Measurements from ENCODE around the genes FBXW5, TMEM210, SSNA1 and MRPL41.

DNA sequence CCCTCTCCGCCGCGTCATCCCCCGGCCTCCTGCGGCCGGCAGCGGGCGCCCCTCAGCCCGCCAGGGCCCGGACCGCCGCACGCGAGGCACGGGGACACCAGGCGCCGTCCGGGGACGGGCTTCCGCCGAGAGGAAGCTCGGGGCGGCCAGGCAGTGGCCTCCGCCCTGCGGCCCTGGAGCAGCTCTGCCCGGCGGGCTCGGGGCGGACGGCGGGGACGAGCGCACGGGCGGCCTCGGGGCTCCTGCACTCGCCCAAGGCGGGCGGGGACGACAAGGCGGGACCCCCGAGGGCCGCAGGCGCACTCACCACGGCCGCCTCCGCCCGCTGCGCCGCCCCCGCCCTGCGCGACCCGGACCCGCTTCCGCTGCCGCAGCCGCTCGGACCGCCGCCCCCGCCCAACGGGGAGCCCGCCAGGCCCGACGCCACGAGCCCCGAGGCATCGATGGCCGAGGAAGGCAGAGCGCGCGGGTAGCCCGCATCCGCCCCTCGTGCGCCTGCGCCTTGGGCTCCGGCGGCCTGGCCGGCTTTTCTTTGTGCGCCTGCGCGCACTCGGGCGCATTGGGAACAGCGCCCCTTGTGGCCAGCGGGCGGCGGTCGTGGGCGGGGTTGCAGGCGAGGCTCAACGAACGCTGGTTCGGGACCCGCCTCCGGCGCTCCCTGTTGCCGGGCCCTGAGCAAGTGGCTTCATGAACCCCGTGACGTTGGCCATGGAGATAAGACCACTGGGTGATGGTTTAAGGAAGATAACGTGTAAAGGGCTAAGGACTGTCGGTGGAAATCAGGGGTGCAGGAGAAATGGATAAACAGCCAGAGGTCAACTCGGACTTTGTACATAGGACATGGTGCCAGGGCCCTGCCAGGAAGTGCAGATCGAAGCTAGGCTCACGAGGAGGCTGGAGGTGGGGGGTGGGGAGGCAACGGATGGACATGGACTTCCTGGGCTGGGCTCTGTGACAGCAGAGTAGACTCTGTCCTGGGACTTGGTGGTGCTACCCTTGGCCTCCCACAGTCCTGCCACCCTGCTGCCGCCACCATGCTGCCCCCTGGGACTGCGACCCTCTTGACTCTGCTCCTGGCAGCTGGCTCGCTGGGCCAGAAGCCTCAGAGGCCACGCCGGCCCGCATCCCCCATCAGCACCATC, at the start of gene FBXW5:
Gene FBXW5 (minus strand): TSS at position 452 of the 1,142 bp plus-strand sequence.
- RRBS: 1% methylated on average over 17 of the region's 114 CpGs

DNA sequence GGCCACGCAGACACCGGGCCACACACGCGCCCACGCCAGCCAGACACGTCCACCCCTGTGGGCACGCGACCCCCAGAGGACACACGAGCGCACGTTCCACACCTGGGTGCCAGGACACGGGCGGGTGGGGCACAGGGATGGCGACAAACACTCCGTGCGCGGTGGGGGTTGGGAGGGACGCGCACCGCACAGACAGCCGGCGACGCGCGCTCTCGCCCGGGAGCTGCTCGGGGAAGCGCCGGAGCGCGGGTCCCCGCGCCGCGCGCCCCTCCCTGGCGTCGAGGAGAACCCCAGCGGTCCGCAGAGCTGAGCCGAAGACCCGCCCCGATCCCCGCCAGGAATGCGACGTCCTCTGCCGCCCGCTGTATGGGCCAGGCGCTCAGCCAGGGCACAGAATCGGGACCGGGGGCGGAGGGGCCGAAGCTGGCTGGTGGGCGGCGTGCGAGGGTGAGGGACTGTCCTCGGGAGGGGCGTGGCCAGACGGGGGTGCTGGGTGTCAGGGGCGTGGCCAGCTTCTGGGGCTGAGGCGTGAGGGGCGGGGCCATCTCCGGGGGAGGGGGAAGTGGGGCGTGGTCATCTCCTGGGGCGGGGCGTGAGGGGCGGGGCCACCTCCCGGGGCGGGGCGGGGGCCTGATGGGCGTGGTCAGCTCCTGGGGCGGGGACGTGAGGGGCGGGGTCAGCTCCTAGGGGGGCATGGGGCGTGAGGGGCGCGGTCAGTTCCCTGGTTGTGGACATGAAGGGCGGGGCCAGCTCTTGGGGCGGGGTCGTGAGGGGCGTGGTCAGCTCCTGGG, 807 bp downstream of the PTGDS start:
- RRBS: 5% methylated on average over 6 of the region's 82 CpGs

- RRBS: 41% methylated on average over 12 of the region's 17 CpGs
Observed at GRCh38 chr9:136986048-136986315, 3.2 kb downstream of the LCNL1 start.

DNA sequence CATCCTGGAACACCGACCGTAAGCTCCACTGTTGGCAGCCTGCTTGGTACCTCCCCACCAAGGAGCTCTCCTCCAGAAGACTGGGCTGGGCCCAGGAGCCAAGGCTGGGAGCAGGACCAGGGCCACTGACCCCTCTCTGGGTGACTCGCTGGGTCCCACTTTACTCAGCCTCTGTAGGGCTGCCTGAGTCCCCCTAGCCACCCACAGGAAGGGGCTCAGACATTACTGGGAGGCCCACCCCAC, 255 bp downstream of the CLIC3 start:
- RRBS: no CpG with 5 or more reads among the region's 3 CpGs

DNA sequence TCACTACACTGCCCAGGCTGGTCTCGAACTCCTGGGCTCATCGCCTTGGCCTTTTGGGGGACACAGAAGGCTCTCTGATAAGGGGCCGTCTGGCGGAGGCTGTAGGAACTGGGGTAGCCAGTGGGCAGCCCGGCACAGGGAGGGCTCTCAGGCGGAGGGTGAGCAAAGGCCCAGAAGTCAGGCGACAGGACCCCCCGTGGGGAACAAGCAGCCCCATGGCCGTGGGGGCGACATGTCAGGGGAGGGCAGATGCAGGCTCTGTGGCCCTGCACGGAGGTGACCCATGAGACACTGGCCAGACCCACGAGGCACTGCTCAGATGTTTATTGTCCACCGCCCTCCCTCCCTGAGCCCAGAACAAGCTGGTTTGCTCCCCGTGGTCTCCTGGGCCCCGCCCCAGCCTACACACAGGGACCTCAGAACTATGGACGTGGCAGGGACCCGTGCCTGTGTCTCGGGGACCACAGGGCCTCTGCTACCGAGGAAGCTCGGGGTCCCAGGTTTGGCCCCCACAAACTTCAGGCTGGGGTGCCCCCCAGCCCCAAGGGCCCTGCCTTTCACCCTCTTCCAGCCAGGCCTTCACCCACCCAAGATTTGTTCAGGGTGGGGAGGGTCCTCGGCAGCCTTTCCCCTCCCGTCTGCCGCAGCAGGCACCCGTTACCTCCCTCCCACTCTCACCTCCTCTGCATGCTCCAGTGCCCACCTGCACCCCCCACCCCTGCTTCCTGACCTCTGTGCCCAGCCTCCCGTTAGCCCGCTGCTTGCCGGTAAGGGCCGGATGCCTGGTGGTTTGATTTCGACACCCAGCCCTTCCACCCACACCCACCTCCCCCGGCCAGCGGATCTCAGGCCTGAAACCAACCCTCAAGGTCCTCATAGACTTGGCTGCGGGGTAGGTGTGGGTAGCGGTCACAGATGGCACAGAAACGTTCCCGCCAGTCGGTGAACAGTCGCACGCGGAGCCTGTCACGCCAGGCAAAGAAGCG, 1.7 kb downstream of the FUT7 start:
- RRBS: 6% methylated on average over 3 of the region's 41 CpGs

DNA sequence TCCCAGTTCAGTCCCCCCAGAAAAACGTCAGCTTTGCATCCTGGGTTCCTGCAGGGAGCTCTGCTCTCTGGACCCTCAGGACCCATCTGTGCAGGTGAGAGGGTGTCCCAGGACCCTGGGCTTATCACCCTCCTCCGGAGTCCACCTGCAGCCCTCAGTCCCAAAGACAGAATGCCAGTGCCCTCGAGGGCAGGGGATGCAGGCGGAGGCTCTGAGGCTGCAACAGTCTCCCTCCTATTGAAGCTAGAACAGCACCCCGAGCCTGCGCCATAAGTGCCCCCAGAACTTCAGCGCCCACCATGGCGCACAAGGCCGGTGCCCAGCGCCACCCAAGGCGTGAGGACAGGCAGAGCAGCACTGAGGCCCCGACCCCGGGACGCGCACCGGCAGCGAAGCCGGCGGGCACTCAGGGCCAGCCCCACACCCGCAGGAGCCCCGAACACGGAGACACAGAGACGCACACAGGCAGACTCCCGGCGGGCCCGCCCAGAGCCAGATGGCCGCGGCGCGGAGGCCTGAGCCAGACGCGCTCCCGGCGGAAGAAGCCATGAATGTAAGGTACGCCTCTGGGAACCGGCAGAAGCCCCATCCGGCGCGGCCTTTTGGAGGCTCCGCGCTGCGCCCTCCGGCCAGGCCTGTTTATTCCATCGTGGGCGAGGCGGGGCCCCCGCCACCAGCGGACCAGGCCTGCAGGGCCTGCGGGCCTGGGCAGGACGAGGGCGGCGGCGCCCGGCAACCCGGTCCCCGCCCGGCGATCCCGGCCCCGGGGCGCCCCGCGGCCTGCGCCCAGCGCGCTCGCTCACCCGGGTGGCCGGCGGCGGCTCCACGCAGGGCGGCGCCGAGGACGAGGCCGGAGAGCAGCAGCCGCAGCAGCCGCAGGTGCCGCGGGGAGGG, 655 bp downstream of the NPDC1 start:
- RRBS: 3% methylated on average over 49 of the region's 81 CpGs

DNA sequence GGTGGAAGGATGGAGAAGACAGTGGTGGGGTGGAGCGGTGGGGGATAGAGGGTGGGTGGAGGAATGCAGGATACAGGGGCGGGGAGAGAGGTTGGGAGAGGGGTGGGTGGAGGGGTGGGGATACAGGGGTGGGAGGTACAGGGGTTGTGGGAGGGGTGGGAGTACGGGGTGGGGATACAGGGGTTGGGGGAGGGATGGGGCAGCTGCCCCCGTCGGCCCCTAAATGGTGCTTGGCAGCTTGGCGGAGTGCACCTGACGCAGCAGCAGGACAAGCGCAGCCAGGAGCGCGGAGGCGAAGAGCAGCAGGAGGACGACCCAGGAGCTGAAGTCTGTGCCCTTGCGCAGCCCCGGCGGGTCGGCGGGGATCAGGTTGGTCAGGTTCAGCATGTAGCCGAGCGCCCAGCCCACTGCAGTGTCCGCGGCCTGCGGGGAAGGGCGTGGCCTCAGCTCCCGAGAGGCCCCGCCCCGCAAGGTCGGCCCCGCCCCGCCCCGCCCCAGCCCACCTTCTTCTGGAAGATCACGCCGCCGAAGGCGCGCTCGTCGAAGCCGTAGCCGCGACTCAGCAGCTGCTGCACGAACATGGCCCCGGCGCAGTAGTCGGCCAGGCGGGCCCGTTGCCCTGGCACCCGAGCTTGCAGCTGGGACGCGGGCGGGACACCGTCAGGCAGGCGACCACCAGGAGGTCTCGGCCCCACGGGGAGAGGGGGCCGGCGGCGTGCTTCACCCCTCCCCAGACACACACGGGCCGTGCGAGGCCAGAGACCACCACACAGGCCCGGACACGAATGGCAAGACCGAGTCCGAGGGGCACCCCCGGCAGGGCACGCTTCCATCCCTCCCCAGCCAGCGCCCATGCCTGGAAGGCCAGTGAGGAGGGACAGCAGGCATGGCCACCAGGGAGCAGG, 2.7 kb upstream of the NPDC1 start:
- RRBS: 48% methylated on average over 10 of the region's 67 CpGs

- RRBS: 80% methylated on average over 3 of the region's 14 CpGs
Observed at GRCh38 chr9:137082723-137083385, 3.9 kb upstream of the MAN1B1 start.

- RRBS: 1% methylated on average over 14 of the region's 34 CpGs
Observed at GRCh38 chr9:137114892-137115496, 461 bp upstream of the DPP7 start.

DNA sequence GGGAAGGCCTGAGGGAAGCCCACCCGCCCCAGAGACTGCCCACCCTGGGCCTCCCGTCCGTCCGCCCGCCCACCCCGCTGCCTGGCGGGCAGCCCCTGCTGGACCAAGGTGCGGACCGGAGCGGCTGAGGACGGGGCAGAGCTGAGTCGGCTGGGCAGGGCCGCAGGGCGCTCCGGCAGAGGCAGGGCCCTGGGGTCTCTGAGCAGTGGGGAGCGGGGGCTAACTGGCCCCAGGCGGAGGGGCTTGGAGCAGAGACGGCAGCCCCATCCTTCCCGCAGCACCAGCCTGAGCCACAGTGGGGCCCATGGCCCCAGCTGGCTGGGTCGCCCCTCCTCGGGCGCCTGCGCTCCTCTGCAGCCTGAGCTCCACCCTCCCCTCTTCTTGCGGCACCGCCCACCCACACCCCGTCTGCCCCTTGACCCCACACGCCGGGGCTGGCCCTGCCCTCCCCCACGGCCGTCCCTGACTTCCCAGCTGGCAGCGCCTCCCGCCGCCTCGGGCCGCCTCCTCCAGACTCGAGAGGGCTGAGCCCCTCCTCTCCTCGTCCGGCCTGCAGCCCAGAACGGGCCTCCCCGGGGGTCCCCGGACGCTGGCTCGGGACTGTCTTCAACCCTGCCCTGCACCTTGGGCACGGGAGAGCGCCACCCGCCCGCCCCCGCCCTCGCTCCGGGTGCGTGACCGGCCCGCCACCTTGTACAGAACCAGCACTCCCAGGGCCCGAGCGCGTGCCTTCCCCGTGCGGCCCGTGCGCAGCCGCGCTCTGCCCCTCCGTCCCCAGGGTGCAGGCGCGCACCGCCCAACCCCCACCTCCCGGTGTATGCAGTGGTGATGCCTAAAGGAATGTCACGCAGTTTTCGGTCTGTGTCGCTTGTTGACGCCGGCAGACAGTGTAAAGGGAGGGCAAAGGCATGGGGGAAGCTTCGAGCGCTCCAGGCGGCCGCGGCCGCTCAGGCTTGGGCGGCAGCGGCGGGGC, 1.7 kb downstream of the LRRC26 start:
- RRBS: 8% methylated on average over 26 of the region's 81 CpGs

DNA sequence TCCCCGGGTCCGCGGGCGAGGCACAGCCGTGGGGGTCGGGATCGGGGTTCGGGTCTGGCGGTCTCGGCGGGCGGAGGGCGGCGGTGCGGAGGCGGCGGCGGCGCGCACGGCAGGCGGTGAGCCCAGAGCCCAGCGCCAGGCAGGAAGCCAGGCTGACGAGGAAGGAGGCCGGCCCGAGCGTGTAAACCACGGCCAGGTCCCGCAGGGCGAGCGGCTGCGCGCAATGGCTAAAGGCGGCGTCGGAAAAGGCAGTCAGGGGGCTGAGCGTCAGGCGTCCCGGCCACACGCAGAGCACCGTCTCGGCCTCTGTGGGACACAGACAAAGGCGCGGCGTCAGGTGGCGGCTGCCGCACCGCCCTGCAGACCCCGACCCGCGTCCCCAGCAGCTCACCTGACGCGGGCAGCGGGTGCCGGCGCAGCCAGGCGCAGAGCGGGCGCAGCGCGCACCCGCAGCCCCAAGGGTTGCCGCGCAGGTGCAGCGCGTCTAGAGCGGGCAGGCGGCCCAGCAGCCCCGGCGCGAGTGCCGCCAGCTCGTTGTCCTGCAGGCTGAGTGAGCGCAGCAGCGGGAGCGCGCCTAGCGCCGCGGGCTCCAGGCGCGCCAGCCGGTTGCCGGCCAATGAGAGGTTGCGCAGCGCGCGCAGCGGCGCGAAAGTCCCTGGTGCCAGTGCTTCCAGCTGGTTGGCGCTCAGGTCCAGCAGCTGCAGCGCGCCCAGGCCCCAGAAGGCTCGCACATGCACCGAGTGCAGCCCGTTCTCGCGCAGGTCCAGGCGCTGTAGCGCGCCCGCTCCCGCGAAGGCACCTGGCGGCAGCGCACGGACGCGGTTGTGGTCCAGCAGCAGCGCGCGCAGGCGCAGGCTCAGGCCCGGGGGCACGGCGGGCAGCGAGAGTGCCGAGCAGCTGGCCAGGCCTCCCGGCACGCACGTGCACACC, 706 bp downstream of the LRRC26 start:
- RRBS: under 1% methylated on average over 36 of the region's 122 CpGs

DNA sequence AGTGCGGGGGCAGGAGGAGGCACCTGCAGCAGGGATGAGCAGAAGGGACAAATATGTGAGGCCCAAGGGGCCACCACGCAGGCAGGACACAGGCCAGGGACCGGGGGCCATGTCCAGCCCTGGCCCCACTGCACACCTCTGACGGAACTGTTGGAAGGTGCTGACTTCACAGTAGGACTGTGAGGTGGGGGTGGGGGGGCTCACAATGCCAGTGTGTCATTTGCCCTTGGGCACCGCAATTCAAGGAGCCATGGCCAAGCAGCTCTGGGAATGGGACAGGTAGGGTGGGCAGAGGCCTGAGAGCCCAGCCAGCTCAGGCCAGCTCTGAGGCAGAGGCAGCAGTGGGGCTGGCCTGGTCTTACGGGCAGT, at the start of gene TMEM210:
Gene TMEM210 (minus strand): TSS at position 140 of the 369 bp plus-strand sequence.
- RRBS: no CpG with 5 or more reads among the region's 6 CpGs

DNA sequence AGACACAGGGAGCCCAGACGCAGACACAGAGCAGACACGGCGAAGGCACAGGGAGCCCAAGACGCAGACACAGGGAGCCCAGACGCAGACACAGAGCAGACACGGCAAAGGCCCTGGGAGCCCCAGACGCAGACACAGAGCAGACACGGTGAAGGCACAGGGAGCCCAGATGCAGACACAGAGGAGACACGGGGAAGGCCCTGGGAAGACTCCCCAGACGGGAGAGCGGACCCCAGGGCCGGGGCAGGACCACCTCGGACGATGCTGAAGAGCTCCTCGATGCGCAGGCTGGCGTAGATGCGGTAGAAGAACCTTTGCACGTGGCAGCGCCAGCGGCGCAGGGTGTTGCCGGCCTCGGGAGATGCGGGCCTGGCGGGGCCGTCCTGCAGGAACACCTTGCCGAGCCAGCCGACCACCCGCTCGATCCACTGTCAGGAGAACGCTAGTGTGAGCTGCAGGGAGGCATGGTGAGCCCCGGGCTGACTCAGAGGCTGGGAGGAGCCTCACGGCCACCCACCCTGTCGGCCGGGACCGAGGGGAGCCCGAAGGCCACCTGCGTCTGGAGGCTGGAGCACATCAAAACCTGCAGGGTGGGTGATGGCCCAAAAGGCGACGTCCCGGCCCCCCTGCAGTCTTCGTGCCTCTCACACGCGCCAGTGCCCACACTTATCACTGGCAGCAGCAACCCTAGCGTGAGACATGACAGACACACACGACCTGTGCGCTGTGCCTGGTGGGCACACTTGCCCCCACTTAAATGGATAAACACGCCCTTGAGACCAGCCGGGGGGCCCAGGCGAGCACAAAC, 3.5 kb downstream of the ANAPC2 start:
- RRBS: 93% methylated on average over 10 of the region's 51 CpGs

GRCh38 chr9:137188384-137189450, at the start of gene SSNA1:
TSS of gene SSNA1 (plus strand) at chr9:137188676.
- RRBS: 2% methylated on average over 48 of the region's 116 CpGs

DNA sequence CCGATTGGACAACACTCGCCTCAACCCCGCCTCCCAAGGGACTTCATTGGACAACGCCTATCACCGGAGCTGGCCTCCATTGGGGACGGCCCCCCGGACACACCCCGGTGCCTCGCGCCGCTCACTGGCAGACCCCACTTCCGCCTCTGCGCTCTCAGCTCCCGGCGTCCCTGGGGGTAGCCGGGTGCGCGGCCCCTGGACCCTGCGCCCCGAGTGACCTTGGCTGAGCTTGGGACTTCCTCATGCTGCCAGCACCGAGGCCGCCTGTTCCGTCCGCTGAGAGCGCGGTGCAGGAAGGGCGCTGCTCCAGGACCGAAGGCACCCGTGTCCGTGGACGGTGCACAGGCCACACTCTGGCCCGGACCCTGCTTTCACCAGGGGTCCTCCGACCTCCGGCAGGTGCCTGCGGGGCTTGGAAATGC, 368 bp upstream of the TPRN start:
- RRBS: 2% methylated on average over 7 of the region's 35 CpGs

DNA sequence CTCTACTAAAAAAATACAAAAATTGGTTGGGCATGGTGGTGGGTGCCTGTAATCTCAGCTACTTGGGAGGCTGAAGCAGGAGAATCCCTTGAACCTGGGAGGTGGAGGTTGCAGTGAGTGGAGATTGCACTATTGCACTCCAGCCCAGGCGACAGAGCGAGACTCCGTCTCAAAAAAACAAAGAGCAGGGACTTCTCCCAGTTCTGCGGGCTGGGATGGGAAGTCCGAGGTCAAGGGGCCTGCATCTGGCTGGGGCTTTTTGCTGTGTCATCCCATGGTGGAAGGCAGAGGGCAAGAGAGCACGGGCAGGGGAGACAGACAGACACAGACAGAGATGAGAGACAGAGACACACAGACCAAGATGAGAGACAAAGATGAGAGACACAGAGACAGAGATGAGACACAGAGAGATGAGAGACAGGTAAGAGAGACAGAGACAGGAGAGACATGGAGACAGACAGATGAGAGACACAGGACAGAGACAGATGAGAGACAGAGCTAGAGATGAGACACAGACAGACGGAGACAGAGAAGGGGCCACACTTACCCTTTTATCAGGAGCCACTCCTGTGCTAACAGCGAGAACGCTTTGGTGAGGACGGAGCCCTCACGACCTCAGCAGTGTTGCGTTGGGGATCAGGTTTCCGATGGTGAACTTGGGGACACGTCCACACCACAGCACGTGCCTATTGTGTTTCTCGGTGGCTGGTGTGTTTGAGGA, 9.0 kb upstream of the TOR4A start:
- RRBS: no CpG with 5 or more reads among the region's 16 CpGs

DNA sequence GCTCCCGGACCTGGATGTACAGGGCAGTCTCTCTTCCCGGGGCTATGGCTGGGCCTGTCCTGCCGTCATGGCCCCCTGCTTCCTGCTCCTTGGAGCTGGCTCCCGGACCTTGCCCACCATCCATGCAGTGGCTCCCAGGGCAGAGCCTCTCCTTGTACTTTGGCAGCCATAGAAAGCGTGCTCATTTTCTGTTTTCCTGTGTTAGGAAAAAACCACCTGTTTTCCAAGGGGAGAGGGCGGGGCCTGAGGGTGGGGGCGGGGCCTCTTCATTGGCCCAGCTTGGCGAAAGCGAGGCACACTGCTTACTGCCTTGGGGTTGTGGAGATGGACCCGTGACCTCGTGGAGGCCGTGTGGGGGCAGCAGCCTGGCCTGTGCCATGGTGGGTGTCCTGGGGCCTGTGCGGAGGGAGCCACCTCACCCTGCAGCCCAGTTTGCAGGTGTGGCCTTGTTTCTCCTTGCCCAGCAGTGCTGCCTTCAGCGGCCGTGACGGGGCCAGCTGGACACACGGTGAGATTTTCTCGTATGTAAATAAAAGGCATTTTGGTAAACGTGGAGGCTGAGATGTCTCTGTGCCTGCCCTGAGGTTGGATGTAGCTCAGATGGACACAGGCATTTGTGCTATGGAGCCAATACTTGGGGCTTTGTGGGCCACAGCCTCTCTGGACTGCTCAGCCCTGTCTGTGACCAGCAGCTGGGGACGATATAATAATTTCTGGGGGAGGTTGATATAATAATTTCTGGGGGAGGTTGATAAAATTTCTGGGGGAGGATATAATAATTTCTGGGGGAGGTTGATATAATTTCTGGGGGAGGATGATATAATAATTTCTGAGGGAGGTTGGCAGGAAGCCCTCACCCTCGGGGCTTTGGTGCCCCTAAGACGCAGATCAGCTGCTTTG, 4.3 kb upstream of the TOR4A start:
- RRBS: 93% methylated on average over 3 of the region's 22 CpGs

GRCh38 chr9:137320314-137321004, 18.4 kb upstream of the NRARP start:
- RRBS: no CpG with 5 or more reads among the region's 19 CpGs

- RRBS: 78% methylated on average over 11 of the region's 47 CpGs
Observed at GRCh38 chr9:137448711-137449597, 7.8 kb upstream of the ENTPD8 start.

DNA sequence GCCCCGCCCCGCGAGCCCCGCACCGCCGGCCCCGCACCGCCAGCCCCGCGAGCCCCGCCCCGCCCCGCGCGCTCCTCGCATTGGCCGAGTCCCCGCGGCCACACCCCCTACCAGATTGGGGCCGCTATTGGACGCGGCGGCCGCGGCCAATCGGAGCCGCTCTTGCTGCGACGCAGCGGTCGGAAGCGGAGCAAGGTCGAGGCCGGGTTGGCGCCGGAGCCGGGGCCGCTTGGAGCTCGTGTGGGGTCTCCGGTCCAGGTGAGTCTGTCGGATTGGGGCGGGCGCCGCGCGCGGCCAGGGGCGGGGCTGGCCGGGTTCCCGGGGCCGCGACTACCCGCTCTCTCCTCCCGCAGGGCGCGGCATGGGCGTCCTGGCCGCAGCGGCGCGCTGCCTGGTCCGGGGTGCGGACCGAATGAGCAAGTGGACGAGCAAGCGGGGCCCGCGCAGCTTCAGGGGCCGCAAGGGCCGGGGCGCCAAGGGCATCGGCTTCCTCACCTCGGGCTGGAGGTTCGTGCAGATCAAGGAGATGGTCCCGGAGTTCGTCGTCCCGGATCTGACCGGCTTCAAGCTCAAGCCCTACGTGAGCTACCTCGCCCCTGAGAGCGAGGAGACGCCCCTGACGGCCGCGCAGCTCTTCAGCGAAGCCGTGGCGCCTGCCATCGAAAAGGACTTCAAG, at the start of gene MRPL41:
Gene MRPL41 (plus strand): TSS at position 159 of the 676 bp plus-strand sequence.
- RRBS: 15% methylated on average over 34 of the region's 90 CpGs

Measured in GM19239 (cell line).